Renal cortical epithelial cell (primary cell): ENCODE measurements around the genes DMAC1 and PTPRD.

DNA sequence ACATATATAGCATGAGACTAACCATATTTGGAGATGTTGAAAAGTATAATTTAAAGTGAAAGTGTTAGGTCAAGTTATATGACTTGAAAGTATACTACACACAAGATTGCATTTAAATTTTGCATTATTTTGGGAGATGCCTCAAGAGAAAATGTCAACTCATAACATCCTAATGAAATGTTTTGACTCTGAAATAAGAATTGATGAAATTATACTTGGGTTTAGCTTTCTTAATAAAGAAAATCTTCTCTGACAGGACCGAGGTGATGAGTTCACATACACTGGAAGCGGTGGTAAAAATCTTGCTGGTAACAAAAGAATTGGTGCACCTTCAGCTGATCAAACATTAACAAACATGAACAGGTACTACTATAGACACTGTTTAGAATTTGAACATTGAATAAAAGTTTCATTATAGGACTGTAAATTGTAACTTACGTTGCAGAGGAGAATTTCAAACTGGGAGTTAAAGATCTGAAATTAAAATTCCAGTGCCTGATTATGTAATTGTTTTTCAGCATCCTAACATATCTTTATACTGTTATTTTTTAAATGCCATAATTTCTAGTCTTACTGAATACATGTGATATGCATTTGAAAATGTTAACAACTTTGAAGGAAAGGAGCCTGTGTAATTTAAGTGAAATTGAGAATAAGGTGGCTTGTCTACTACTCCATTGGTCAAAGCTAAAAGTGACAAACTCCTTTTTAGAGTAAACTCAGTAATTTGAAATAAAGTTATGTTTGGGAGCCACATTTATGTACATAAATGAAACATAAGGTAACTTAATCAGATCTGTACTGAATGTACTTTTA is 80.8 kb downstream of the UHRF2 start:
- RRBS: no CpG with 5 or more reads among the region's 3 CpGs

DNA sequence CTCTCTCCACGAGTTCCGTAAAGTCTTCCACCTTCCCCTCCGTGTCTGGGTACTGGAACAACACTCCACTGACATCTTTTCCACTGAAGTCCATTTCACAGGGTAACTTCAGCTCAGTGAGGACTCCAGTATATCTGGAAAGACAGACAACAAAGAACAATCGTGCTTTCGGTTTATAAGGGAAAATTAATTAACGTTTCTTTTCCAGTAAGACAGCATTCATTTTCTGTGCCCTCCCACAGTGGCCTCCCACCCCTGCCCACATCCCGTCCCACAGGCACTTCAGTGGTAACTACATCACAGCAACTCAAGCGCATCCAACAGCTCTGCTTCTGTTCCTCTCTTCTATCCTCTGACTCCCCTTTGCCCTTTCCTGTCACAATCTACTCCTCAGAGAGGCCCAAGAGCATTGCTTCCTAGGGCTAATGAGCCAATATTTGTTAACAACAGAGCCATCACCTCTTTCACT is 40.4 kb downstream of the GLDC start:
- RRBS: no CpG with 5 or more reads among the region's 8 CpGs

DNA sequence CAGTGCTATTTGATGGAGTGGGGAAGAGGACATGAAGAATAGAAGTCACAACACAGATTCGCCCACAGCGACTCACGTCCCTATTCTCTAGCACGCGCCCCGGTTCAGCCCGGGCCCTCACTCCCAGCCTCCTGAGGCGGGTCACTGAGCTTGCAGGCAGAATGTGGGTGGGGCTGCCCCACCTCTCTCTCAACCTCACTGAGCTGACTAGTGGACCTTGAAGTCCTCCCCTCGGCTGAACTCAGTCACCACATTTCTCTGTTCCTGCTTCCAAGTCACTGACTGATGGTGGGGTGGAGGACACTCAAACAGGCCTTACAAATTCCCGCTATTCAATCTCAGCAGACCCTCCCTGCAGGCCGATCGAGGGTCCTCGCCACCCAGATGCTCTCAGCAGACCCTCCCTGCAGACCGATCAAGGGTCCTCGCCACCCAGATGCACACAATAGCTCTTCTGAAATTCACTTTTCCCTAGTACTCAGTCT is 12.9 kb downstream of the GLDC start:
- RRBS: no CpG with 5 or more reads among the region's 15 CpGs

- RRBS: 1% methylated on average over 7 of the region's 29 CpGs
Measured at GRCh38 chr9:6680485-6681142, 35.1 kb upstream of the GLDC start.

DNA sequence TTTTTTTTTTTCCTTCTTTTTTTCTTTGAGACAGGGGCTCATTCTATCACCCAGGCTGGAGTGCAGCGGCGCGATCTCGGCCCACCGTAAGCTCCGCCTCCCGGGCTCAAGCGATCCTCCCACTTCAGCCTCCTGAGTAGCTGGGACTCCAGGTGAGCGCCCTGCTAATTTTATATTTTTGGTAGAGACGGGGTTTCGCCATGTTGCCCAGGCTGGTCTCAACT is 36.2 kb upstream of the GLDC start:
- RRBS: no CpG with 5 or more reads among the region's 11 CpGs

DNA sequence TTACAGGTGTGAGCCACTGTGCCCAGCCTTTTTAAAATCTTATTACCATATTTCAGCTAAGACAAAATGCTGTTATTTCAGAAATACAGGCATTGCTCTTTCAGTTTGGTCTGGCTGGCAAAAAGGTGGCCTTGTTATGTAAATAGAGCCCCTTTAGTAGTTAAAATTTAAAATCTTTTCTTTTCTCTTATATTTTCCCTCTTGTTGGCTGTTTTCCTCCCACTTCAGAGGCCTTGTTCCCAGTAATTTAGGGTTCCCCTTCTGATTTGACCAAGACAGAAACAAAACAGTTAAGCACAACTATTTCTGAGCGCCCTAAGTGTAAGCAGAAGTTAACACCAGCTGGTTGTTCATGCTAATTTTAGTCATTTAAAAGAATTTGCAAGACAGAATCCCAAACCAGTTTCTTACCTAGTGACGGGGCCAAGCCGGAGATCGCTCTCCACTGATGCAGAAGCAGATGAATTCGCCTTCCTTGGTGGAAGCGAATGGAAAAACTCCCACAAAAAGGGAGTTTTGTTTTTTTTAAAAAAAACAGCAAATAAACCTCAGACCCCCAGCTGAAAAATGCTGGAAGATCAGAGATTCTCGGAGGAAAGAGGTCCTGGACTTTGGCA is 47.2 kb upstream of the GLDC start:
- RRBS: no CpG with 5 or more reads among the region's 7 CpGs

GRCh38 chr9:6750268-6750601 is 7.5 kb upstream of the KDM4C start:
- RRBS: no CpG with 5 or more reads among the region's 7 CpGs

DNA sequence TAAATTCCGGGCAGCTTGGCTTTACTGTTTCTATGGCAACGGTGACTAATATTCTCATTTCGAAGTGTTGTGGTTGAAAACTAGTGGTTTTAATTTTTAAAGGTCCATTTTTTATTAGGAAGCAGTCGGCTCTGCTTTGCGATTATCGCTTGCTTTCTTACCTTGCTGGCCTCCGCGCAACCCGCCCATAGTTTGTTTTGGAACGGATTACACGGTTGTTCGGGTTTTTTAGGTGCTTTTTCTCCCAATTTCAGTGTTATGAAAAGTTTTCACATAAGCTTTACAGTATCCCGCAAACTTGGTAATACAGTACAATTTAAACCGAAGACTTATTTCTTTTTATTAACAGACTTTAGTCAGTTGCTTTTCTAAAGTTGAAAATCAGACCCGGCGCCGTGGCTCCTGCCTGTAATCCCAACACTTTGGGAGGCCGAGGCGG is 1.5 kb downstream of the KDM4C start:
- RRBS: 5% methylated on average over 1 of the region's 19 CpGs

GRCh38 chr9:7799091-7800233 is at the start of gene DMAC1:
Gene DMAC1, minus strand, starts transcription at chr9:7799778.
- RRBS: 1% methylated on average over 8 of the region's 55 CpGs

DNA sequence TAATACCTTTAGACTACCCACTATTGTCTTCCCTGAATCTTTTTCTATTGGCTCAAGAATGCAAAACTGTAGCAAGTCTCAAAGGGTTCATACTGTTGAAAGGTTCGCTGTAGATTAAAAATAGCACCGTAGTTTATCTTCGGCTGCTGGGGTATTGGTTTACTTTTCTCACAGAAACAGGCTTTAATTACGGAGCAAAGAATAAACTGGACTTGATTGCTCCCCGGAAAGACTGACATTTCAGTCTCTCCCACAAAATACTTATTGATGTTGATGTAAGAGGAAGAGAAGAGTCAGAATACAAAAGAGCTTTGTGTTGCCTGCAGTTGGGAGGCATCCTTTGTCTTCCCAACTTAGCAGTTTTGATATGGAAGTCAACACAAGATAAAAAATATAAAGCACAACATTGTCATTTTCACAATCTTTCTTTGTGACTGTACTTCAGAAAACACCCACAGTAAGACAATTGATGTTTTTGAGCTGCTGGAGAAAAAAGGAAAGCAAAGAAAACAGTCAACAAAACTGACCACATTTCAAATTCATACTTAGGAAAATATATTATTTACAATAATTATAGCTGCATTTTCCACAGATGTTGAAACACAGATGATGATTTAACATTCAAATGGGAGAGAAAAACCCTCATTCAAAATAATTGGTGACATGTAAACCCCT is 184.0 kb upstream of the DMAC1 start:
- RRBS: no CpG with 5 or more reads among the region's 5 CpGs

DNA sequence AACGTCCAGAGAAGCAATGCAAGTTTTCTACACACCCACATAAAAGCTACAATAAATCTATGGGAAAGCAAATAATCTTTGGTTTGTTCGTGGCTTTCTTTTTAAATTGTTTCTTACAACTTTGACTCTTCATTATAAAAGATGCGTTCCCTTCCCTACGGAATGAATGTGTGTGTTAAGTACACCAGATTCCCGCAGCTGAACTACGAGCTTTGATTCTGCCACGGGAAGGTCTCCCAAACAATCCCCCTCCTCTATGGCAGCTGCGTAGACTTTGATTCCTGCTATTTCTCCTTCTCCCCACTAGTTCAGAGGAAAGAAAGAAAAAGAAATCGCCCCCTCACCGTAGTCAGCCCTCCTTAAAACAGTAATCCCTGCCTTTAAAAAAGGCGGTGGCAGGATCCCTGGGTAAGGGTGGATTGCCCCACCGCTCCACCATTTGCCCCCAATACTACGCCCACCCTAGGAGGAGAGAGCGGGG is 1057.3 kb upstream of the DMAC1 start:
- RRBS: no CpG with 5 or more reads among the region's 14 CpGs

DNA sequence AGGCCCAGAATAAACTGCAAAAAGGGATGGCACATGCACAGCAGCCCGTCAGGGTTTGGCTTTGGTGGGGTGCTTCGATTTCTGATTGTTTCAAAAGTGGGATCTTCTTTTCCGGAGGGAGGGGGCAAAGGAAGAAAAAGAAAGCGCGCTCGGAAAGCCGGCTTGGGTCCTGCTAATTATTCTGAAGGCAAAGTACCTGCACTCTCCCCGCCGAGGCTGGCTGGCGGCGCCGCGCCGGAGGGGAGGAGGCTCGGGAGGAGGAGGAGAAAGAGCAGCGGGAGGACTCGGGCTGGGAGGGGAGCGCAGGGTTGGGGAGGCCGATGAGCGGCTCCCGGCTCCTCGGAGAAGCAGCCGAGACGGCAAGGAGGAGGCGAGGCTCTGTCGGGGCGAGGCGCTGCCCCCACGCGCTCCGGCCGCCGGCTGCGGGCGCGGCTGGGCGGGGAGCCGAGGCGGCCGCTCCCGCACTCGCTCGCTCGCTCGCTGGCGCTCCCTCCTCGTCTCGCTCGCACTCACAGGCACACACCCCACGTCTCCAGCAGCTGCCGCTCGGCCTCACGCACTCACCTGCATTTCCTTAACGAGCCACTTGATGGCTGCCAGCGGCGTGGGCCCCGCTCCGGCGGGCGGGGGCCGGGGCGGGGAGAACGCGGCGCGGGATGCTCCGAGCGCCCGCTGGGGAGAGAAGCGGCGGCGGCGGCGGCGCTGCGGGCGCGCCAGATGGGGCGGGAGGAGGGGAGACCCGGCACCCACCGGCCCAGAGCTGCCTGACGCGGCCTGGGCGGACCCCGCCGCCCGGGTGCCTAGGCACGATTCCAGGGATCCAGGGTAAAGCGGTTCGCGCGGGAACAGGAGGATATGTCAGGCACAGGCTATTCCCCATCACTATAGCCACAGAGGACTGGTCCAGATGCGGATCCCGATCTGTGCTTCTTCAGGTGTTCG is at the start of gene PTPRD:
Gene PTPRD (minus strand): TSS at position 511 of the 942 bp plus-strand sequence.
- RRBS: under 1% methylated on average over 31 of the region's 95 CpGs

- RRBS: no CpG with 5 or more reads among the region's 4 CpGs
Measured at GRCh38 chr9:12698291-12698744, 5.1 kb downstream of the TYRP1 start.

- RRBS: no CpG with 5 or more reads among the region's 1 CpG
Measured at GRCh38 chr9:13135333-13136145, 144.0 kb downstream of the MPDZ start.

DNA sequence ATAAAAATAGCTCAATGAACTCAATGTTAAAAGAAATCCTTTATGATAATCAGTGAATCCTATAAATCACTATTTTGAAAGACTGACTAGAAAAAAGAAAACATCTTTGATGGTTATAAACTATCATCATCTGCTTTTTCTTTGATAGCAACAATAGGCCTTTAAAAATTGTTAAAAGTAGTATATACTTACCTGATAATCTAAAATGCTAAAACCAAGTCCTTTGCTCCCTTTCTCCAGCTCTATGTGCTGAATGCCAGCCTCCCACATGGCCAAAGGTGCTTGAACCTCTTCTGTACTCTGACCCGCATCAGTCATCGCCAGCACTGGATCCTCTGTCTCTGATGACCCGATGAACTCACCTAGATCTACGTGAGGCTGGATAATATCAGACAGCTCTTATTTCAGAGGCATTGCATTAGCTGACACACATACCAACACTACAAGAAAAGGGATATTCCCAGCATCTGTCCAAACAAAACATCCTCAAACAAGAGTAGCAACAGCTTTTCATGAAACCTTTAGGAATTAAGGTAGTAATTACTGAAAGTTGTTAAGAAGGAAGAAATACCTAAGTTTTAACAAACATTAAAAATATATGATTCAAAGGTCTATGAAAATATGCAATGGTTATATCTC is 89.5 kb downstream of the MPDZ start:
- RRBS: no CpG with 5 or more reads among the region's 4 CpGs

DNA sequence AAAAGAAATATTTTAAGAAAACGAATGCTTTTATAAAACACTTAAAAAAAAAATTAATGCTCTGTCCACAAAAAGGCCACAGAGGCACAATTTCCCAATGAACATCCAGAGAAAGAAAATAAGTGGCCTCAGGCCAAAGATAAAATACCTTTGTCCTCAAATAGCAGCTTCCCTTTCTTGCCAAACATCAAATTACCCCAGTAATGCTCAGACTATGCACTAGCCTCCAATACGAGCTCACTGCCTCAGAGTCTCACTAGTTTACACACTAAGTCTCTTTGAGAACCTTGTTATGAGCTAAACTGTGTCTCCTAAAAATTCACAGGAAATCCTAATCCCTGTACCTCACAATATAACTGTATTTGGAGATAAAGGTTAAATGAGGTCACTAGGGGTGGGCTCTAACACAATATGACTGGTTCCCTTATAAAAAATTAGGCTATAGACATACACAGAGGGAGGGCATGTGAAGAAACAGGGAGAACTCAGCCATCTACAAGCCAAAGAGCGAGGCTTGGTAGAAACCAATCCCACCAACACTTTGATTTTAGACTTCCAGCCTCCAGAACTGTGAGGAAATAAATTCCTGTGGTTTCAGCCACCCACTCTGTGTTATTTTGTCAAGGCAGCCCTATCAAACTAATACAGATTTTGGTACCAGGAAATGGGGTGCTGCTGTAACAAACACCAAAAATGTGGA is 4.5 kb downstream of the MPDZ start:
- RRBS: no CpG with 5 or more reads among the region's 3 CpGs

GRCh38 chr9:13446010-13446780 is 166.7 kb upstream of the MPDZ start:
- RRBS: no CpG with 5 or more reads among the region's 8 CpGs

GRCh38 chr9:13527594-13527970 is 248.1 kb upstream of the MPDZ start:
- RRBS: no CpG with 5 or more reads among the region's 3 CpGs

- RRBS: no CpG with 5 or more reads among the region's 6 CpGs
Measured at GRCh38 chr9:13586608-13587160, 307.2 kb upstream of the MPDZ start.

- RRBS: no CpG with 5 or more reads among the region's 4 CpGs
Measured at GRCh38 chr9:14097159-14097620, 216.8 kb downstream of the NFIB start.